ENCODE data around the gene CCDC3.

GRCh38 chr10:12531255-12531445, 181.8 kb downstream of the CAMK1D start:
- PRO-cap, 2 experiments: no peak in any of the 2 experiments

DNA sequence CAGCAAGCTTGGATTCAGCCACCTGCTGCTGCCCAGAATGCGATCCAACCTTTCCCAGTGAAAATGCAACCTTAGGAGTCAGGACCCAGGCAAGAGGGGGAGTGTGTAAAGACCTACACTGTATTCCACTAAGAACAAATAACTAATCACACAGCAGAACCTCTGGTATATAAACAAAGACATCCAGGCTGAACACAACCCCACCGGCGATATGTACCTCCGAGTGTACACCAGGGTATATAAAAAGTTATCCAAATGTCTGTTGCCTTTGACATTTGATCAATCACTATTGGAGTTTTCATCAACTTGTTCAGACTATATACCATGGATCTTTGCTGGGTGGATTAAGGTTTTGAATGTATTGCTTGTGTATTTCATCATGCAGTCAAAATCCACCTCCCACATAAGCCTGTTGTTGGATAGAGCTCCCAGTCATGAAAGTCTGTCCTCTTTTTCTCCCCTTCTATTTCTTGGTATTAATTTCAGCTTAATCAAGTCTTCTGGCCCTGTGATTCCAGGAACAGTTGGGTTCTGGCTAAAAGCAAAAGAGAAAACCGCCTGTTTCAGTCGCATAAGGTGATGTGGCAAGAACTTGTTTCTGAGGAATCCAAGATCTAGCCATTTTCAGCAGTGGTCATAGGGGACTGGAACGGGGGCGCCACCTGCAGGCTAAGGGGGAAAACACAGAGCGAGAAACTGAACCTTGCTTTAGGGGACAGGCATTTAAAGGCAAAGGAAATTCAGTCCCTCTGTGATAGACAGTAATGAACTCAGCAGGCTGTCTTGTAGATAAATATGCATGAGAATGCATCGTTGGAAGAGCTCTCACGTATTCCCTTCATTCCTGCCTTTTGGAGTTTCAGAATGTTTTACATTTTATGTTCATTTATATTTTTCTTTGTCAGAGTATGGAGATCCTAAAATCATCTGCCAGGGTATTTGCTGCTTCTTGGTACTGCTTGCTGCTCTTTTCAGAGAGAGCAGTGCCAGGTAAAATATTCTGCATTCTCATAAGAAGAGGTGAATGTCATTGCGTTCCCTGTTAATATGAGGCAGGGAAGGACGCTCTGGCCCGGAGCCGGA, 290.5 kb downstream of the CCDC3 start:
- PRO-cap, 2 experiments: no peak in any of the 2 experiments

- PRO-cap, 2 experiments: no peak in any of the 2 experiments
Observed at GRCh38 chr10:12768103-12769120, 233.1 kb downstream of the CCDC3 start.

DNA sequence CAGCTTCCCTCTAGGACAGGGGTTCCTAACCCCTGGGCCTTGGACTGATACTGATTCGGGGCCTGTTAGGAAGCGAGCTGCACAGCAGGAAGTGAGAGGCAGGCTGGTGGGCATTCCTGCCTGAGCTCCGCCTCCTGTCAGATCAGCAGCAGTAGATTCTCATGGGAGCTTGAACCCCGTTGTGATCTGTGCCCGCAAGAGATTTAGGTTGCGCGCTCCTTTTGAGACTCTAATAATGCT, 227.0 kb downstream of the CCDC3 start:
- PRO-cap, 2 experiments: no peak in any of the 2 experiments

DNA sequence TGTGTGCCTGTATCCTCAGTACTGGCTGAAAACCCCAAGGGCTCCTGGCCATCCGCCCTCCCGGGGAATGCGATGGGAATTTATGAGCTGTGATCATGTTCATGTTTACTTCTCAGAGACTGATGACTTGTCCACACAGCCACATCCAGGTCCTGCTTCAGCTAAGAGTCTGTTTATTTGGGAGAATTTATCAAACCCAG, 91.7 kb downstream of the CCDC3 start:
- PRO-cap, 2 experiments: no peak in any of the 2 experiments

- PRO-cap, 2 experiments: no peak in any of the 2 experiments
Observed at GRCh38 chr10:12960109-12961066, 41.1 kb downstream of the CCDC3 start.

GRCh38 chr10:13001578-13002111, at the start of gene CCDC3:
CCDC3 (minus strand) TSS chr10:13001713.
- PRO-cap, 2 experiments: no peak in any of the 2 experiments

DNA sequence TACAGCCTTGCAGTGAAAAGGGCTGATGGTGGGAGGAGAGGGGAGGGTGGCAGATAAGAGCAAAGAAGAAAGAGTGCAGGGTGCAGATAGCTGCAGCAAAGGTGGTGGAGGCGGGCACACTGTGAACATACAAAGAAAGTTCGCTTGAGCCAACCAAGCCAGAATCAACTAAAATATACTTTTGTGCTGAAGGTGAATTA, 8.1 kb upstream of the OPTN start:
- PRO-cap, 2 experiments: no peak in any of the 2 experiments

- PRO-cap, 2 experiments: peak in 1 of 2 experiments; most common plus-strand start chr10:13108253 (in 1)
Observed at GRCh38 chr10:13108100-13108335, 8.1 kb downstream of the OPTN start.

GRCh38 chr10:13271475-13272080, 28.3 kb downstream of the PHYH start:
- PRO-cap, 2 experiments: peak in 1 of 2 experiments; most common plus-strand start chr10:13271759 (in 1)

DNA sequence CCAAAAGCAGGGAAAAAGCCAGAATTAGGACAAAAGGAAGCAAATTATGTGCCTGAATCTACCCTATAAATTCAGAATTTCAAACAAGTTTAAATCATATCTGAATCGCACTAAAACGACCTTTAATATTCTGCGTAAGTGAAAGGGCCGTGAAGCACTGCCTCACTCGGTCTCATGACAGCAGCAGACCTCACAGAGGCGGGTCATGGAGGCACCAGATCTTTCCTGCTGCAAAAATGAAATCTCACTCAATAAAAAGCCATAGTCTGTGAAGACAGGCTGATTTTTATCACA, 8.2 kb downstream of the SEPHS1 start:
- PRO-cap, 2 experiments: no peak in any of the 2 experiments

DNA sequence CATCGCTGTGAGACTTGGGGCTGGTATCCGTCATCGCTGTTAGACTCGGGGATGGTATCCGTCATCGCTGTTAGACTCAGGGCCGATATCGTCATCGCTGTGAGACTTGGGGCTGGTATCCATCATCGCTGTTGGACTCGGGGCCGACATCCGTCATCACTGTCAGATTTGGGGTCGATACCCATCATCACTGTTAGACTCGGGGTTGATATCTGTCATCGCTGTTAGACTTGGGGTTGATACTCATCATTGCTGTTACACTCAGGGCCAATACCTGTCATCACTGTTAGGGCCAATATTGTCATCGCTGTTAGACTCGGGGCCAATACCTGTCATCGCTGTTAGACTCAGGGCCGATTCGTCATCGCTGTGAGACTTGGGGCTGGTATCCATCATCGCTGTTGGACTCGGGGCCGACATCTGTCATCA, 55.5 kb downstream of the BEND7 start:
- PRO-cap, 2 experiments: no peak in any of the 2 experiments

DNA sequence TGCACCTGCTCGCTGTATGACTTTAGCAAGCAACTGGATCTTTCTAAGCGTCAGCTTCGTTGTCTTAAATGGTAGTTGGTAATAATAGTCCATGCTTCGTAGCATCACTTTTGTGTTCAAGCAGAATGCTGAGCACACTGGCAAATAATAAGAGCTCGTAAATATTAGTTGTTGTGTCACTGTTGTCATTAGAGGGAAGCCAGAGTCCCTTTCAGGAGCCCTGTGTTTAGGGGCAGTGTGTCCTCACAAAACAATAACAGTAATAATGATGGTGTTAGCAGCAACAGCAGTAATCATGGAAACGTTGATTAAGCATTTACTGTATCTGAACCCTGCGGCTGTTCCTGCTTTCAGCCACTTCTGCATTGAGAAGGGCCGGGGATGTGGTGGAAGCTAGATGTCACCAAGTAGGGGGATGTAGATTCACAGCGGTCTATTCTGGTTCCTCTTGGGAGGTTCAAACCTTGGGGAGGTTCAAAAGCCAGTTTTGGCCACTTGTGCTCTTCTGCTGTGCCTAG, 44.7 kb downstream of the PRPF18 start:
- PRO-cap, 2 experiments: no peak in any of the 2 experiments

GRCh38 chr10:13705021-13705404, 118.2 kb downstream of the PRPF18 start:
- PRO-cap, 2 experiments: no peak in any of the 2 experiments

DNA sequence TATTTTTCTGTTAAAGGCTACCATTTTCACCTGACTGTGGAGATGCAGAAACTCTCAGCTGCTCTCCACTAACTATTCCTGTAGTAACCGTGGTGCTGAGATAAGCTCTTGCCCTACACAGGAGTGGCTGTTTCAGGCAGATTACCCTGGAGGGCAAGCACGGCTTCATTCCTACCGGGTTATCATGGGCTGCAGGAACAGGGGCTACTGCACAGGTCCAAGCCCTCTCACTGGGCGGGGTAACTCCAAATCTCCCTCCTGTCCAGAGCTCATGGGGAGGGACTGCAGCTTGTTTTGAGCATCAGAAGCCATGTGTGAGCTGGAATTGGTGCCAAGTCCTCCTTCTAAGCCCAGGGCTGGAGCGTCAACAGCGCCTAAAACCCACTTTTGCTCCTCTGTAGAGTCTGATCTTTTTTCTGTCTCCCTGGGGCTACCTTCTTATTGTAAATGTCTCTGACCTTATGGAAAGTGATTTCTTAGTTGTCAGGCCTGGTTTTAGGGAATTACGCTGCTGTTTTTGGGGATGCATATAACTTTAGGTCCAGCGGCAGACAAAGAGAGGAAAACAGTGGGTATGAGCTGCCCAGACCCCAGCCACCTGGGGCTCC, 119.1 kb downstream of the PRPF18 start:
- PRO-cap, 2 experiments: no peak in any of the 2 experiments

- PRO-cap, 2 experiments: no peak in any of the 2 experiments
Observed at GRCh38 chr10:13708149-13709256, 121.7 kb downstream of the PRPF18 start.

DNA sequence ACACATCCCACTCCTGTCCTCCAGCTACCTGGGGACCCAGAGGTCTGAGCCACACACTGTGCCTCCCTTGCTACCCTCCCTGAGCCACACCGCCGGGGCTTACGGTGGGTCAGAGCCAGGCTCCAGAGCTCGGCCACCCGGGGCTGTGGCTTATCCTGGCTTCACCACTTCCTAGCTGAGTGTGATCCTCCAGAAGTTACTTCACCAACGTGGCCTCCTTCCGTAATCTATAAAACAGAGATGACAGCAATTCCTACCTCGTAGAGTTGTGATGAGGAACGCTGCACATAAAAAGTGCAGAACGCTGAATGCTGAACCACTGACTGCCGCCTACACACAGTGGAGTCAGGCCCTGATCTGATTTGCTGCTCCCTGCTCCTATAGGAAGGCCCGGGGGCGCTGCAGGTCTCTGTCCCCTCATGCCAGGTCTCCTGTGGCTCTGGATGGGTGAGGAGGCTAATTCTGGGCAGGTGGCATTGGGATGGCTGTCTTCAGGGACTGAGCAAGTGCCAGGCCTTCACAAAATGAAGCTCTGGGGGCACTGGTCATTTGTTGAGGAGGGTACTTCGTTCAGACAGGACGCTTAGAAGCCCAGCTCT, 285.1 kb downstream of the PRPF18 start:
- PRO-cap, 2 experiments: no peak in any of the 2 experiments

DNA sequence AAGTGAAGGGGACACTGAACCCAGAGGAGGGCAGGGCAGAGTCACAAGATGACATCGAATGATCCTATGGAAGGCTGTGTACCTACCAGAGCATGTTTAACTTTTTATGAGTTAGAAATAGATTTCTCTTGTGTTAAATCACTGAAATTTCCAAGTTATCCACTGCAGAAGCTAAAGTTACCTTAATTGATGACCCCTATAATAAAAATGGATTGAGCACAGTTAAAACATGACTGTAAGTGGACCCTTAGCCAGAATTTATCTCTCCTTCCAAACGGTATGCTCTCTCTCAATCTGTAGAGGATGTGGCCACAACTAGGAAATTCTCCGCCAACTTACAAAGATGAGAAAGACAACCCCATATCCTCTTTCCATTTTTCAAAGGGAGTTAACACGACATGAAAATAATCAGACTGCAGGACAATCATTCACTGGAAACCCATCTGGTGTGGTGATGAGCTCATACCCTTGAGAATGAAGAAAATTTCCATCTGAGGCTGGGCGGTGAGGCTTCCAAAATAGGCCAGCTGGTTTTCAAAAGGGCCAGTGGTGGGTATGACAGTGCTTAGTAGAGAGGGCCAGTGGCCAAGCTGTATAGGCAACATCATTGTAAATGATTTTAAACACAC, 369.7 kb downstream of the FRMD4A start:
- PRO-cap, 2 experiments: no peak in any of the 2 experiments

DNA sequence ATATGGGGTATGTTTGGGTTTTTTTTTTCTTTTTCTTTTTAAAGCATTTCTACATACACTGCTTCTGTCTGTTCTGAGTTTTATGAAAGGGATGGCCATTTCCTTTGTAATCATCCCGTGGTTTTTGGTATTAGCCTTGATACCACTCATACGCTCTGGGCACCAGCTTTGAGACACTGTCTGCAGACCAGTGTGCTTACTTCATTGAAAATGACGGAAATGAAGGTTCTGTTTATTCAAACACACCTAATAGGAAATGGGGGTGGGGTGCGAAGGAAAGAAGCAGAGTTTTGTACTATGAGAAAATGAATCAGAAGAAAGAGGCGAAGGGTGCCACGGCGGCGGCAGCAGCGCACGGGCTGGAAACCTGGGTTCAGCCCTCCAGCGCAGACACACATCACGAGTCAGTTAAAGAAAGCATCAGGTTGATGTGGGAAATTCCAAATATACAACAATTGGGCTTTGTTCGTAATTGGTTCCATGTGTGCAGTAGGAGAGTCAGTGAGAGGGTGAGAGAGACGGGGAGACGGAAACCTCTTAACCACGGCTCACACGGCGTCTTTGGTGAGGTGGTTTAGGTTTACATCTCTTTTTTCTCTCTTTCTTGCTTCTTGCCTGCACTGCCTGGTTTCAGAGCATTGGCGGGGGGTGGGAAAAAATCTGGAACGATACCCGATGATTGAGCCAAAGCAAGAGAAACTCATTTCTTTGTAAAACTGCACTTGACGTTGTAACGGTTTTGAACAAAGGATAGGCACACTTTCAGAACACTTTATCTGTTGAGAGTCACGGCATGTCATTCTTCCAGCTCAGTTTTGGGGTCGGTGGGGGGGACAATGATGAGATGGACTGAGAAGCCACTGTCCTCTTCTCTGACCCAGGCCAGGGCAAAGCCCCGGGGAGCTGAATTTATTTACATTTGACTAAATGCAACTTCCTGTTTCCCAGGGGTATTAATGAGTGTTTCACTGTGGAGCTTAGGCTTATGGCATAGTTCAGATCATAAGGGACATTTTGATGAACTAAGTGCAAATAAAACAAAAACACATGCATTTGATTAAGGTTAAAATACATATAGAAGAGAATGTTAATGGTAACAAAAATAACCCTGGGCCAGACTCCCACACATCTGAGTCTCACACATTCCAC, 321.1 kb downstream of the FRMD4A start:
- PRO-cap, 2 experiments: peak in 2 of 2 experiments; most common plus-strand start position 313 of the sequence (in 2); most common minus-strand start position 399 of the sequence (in 2)

GRCh38 chr10:14529882-14530920, 199.5 kb upstream of the FRMD4A start:
- PRO-cap, 2 experiments: no peak in any of the 2 experiments